H4 (cell line): Measurements from ENCODE around the genes CETP, PSME3IP1 and POLR2C.

- RAMPAGE, long total RNA: no peak
Observed at GRCh38 chr16:56404676-56405213, 20.6 kb downstream of the AMFR start.

DNA sequence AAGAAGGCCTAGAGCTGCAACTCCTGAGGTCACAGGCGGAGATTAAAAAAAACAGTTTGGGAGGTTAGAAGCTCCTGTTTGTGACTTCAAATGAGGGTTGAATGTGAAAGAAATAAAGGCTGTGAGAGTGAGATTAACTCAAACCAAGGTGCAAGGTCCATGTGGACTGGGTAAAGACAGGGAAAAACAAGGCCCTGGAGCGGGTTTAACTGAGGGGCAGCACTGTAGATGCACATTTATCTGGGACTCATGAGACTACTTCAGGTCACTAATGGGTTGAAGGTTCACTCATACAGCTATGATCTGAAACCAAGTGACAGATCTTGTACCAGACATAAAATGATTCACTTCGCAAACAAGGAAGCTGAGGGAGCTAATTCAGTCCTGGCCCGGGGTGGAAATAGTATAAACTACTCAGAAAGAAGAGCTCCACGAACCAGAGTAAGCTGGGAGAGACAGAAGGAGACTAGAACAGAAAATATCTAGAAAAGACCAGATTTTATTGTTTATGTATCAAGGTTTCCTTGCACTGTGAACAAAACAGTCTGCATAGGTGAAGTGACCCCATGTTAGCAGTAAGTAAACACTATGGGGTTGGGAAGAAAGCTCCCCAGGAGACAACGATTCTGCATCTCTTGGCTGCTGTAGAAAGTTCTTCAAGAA is 16.6 kb downstream of the AMFR start:
- RAMPAGE, long total RNA: no peak

DNA sequence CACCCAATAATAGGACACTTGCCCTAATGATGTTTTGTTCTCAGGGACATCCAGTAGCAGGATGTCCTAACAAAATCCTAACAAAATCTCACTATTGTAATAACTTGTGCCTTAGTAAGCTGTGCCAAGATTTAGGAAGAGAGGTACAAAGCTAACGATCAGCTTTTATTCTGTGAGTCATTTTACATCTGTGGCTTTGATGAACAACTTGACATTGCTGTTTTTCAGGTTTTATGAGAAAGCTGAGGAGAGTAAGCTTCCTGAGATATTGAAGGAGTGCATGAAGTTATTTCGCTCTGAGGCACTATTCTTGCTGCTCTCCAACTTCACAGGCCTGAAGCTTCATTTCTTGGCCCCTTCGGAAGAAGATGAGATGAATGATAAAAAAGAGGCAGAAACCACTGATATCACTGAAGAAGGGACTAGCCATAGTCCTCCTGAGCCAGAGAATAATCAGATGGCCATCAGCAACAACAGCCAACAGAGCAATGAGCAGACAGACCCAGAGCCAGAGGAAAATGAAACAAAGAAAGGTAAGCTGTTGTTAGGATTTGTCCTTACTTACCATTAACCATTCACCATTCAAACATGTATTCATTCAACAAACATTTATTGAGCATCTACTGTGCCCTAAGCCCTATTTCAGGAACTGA is 19.0 kb downstream of the OGFOD1 start:
- RAMPAGE, long total RNA: no peak

- RAMPAGE, long total RNA: no peak
Observed at GRCh38 chr16:56611052-56611320, 2.6 kb downstream of the MT2A start.

DNA sequence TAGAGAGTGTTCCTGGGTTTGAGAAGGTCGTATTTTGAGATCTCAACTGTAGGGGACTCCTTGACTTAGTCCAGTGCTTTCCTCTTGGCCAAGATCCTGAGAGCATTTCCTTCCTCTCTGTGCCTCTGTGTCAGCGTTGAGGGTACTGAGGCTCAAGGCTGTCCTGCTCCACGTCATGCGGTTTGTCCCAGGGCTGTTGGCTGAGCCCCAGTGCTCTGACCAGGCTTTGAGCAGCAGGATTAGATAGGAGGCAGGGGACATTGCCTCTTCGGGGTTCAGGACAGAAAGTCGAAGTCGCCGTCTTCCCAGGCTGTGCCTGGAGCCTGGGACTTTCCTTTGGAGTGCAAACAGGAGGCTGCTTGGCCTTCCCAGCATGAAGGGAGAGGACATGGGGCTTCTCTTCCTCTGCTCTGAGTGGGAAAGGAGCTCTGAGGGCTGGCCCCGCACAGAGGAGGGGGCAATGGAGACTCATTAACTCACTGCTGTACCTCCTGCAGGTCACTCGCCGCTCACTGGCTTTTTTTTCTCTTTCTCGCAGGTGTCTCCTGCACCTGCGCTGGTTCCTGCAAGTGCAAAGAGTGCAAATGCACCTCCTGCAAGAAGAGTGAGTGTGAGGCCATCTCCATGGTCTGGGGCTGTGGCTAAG is 501 bp downstream of the MT1F start:
- RAMPAGE, long total RNA: no peak

DNA sequence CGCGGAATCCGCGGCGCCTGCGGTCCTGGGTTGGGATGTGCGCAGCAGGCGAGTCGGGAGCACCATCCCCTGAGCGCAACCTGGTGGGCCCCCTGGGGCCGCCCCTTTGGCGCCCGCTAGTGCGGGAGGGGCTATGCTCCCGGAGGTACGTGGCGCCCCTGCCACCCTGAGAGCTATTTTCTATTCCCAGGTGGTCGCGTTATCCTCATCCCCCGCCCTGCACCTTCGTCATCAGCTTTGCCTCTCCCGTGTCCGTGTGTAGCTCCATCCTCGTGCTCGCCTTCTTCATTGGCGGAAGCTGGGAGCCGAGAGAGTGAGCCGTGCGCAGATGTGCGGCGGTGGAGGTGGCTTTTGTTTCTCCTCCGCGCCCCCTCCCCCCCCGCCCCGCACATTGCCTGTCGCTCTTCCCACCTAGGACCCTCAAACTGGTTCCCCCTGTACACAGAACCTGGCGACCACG is 4.9 kb downstream of the MT1G start:
- RAMPAGE, long total RNA: no peak

DNA sequence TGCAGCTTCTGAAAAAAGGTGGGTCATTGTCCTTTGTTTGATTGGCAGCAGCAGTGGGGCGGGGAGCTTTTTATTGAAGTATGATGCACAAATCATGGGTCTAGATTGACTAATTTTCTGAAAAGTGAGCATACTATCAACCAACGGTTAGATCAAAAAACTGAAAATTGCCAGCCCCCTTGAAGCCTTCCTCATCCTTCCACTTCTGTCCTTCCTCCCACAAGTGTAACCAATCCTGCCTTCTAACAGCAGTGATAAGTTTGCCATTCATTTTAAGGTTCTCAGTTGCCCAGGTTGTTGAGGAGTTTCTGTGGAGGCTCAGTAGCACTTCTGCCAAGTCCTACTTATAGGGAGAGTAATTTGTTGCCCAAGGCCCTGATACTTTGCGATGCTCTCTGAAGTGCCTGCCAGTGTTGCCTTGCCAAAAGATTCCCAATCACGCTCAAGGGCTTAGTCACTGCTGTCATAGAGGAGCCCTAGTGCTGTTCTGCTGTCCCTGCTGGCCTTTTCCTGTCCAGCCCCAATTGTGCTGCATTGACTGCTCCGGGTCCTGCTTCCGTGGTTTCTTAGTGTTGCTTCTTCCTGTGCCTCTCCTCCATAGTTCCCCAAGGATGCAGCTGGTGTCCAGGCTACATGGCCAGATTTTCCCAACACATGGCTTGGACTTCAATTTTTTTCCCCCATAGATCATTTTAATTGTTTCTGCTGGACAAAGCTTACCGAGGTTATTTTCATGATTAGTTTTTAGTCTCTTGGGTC is 13.8 kb downstream of the NUP93 start:
- RAMPAGE, long total RNA: no peak

- RAMPAGE, long total RNA: no peak
Observed at GRCh38 chr16:56849669-56850327, 15.2 kb upstream of the SLC12A3 start.

GRCh38 chr16:56917902-56918576 is 13.9 kb upstream of the HERPUD1 start:
- RAMPAGE, long total RNA: no peak

DNA sequence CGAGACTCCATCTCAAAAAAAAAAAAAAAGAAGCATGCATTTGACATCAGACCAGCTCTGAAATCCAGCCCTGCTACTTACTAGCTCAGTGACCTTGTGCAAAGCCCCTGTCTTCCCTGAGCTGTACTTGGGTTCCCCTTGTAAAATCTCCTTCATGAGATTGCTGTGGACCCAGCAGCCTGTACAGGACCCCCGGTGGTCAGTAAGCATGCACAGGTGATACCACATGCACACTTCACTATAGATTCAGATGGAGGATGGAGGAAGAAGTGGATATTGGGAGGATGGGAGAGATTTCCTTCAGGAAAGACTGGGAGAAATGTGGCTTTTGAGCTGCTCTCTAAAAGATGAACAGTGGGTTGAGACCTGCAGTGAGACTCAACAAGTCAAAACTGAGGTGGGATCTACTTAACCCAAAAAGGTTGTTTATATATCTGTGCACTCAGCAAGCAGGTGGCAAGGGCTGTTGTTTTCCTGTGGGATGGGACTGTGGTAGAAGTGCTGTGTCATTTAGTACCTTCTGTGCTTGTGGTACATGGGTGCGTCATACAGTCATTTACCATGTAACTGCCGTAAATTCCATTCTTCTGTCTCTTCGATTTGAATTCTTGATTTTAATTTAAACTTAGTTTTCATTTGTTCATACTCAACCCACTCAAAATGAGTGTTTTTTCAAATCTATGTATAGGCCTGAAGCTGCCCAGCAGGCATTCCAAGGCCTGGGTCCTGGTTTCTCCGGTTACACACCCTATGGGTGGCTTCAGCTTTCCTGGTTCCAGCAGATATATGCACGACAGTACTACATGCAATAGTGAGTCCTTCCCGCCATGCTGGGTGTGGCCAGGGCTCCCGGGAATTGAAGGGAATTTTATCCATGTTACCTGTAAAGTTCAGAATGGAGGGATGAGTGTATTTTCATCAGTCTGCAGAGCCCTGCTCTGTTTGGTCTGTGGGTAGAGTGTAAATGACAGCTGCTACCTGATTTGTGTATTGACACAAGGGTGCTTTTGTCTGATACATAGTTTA is 6.9 kb downstream of the HERPUD1 start:
- RAMPAGE, long total RNA: no peak

GRCh38 chr16:56961579-56962193 is at the start of gene CETP:
CETP (plus strand) TSS chr16:56961950.
- RAMPAGE, long total RNA: no peak

GRCh38 chr16:56964201-56965082 is 2.7 kb downstream of the CETP start:
- RAMPAGE, long total RNA: no peak

GRCh38 chr16:57084082-57084793 is 8.1 kb upstream of the CPNE2 start:
- RAMPAGE, long total RNA: no peak

GRCh38 chr16:57091364-57092109 is 846 bp upstream of the CPNE2 start:
- RAMPAGE, long total RNA: no peak

DNA sequence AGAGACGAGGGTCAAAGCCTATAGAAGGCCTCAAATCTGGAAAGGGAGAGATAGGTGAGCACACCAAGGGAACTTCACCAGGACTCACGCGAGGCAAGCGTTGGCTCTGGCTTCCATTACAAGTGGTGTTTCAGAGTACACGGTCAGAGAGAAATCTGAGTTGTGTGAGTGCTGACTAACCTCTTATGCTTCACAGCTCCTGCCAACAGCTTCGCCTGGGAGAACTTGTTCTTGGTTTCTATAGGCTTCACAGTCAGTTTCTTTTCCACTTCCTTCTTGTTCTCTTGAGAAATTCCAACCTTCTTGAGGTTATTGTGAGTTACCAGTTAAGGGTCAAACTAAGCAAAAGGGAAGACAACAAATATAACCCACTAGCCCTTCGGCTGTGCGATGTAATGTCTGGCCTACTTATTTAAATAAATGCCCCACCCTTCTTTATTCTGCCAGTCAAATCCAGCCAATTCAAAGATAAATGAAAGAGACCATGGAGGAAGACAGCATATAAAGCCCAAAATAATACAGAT is 18.9 kb downstream of the PSME3IP1 start:
- RAMPAGE, long total RNA: no peak

- RAMPAGE, long total RNA: start-site peak on the minus strand at chr16:57185821-57185881, 16 reads; start-site peak on the minus strand at chr16:57186008-57186064, 318 reads
Observed at GRCh38 chr16:57185016-57186119, at the start of gene PSME3IP1. PSME3IP1 (minus strand) TSS chr16:57186039.

DNA sequence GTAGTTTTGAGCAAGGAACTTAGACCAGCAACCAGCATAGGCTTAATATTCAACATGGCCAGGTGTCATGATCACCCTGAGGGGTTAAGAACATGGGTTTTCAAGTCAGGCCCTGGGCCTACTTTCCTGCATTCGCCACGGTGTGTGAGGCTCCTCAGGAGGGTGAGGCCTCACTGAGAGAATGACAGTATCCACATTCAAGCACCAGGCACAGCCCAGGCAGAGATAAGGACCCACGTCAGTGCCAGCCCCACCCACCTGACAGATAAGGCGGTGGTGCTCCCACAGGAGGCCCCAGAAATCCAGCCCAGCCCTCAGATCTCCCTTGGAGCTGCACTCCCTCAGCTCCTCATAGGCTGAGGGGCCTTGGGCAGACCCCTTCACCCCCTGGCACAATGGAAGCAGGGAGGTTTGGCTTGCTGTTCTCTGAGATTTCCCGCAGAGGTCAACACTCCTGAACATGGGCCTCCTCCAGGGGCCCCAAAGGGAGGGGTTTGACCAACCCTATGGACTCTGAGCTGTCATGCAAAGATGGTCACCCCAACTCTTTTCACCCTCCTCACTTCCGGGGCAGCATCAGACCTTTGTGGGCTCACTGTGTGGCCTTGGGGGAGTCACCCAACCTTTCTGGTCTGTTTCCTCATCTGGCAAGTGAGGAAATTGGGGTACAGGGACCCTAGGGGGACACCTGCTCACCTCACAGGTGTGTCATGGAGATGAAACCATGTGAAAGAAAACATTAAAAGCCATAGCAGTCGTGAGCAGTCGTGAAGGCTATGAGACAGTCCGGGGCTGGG is 15.5 kb downstream of the PLLP start:
- RAMPAGE, long total RNA: no peak

GRCh38 chr16:57433786-57434573 is 13.2 kb downstream of the CIAPIN1 start:
- RAMPAGE, long total RNA: no peak

DNA sequence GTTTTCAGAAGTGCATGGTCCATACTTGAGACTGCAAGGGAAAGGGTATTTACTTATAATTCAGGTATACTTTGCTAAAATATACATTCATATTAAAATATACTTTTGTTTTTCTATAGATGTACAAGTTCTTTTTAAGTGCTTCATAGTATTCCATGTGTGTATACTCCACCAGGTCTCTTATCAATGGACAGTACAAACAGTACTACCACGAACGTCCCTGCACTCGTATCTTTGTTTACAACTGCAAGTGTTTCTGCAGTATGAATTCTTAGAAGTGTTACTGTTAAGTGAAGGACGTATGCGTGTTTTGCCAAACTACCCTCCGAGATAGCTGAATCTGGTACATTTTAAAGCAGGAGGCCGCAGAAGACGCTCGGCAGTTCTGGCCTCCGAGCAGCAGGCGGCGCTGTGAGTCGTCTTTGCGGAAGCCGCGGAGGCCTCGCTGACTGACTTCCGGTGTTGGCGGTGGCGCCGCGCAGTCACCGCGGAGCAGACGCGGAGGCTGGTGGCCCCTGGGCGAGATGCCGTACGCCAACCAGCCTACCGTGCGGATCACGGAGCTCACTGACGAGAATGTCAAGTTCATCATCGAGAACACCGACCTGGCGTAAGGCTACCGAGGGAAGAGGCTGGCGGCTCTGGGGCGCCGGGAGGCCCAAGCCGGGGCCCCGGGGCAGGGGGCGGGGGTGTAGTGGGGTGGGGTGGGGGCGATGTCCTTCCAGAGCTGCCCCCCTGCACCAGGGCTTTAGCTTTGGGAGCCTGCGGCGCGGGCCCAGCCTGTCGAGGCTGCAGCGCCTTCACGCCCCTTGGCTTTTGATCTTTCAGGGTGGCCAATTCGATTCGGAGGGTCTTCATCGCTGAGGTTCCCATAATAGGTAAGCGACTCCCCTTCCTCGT is at the start of gene POLR2C:
Gene POLR2C (plus strand): TSS at position 479 of the 900 bp plus-strand sequence.
- RAMPAGE, long total RNA: start-site peak on the plus strand centred at position 472 of the sequence, 15 bp wide, 25 reads

- RAMPAGE, long total RNA: no peak
Observed at GRCh38 chr16:57514863-57515134, 21.6 kb downstream of the CCDC102A start.